A172 (cell line): ENCODE results near the gene CCDC77.

- RAMPAGE, long total RNA = no peak
These were observed 72.4 kb downstream of the IQSEC3 start for GRCh38 chr12:138746-139651.

DNA sequence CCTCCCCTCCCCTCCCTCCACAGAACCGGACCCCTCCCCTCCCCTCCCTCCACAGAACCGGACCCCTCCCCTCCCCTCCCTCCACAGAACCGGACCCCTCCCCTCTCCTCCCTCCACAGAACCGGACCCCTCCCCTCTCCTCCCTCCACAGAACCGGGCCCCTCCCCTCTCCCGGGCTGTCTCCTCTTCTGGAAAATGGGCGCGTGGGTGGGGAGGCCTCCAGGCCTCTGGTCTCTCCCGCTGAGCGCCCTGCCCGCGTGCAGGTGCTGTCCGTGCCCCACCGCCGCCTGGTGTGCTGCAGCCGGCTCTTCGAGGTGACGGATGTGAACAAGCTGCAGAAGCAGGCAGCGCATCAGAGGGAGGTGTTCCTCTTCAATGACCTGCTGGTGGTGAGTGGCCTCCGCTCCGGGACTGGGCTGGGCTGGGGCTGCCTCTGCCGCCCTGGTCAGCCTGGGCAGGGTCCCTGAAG, 50.7 kb downstream of the SLC6A12 start:
- RAMPAGE, long total RNA = no peak

- RAMPAGE, long total RNA = no peak
These were observed 39.3 kb downstream of the SLC6A12 start for GRCh38 chr12:174686-175063.

- RAMPAGE, long total RNA = no peak
These were observed 3.6 kb downstream of the SLC6A12 start for GRCh38 chr12:210270-210849.

DNA sequence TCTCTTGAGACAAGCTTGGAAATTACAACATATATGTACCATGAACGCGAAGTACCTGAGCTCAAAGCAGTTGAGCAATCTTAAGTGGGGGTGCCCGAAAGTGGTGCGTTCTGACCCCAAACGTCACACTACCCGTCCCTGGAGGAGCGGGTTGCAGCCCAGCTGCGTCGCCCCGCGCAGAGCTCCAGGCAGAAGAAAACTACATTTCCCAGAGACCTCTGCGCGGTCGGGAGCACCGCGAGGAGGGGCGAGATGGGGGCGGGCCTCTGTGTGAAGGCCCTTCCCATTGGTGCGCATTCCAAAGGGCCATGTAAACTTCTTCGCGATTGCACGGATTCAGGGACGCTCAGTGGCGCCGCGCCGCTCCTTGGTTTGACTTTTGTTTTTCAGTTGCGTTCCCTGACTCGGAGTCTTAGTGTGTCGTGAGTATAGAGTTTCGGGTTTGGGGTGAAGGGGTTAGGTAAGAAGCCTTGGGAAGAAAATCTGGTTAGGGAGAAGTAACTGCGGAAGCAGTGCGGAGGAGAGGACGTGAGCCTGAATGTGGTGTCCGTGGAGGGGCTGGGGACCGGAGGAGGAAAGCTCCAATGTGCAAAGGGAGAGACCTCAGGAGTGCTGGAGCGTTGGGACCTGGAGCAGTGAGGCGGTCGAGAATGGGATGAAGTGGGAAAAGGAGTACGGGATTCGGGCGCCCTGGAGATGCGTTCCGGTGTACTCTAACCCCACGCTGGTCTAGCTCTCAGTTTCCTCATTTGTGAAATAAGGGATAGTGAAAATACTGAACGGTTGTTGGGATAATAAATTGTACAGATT, at the start of gene CCDC77:
Gene CCDC77, plus strand, starts transcription at position 382 of the 810 bp plus-strand sequence.
- RAMPAGE, long total RNA = start-site peak on the plus strand centred at position 372 of the sequence, 24 bp wide, 33 and 69 reads in 2 replicates

GRCh38 chr12:473370-474395, 13.9 kb downstream of the B4GALNT3 start:
- RAMPAGE, long total RNA = no peak

DNA sequence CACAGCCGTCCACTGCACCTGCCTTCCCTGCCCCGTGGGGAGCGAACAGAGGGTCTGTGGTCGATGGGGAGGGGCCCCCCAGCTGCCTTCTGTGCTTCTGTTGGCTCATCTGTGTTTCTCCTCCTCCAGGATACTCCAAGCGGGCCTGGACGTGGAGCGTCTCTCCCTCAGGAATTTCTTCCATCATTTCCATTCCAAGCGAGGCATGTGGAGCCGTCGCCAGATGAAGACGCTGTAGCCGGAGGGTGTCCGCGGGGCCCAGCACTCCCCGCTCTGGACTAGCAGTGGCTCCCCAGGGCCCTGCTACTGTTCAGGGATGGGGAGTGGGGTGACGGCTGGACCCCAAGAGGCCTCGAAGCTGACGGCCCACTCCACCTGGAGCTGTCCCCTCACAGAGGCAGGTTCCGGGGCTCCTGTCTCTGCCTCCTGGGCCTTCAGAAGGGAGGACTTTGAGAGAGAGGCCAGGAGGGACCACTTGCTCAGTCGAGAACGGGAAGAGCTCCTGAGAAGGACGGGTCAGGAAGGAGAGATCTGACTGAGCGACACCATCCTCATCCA, 101.6 kb downstream of the B4GALNT3 start:
- RAMPAGE, long total RNA = no peak

GRCh38 chr12:569586-570413, 93.4 kb downstream of the NINJ2 start:
- RAMPAGE, long total RNA = no peak

DNA sequence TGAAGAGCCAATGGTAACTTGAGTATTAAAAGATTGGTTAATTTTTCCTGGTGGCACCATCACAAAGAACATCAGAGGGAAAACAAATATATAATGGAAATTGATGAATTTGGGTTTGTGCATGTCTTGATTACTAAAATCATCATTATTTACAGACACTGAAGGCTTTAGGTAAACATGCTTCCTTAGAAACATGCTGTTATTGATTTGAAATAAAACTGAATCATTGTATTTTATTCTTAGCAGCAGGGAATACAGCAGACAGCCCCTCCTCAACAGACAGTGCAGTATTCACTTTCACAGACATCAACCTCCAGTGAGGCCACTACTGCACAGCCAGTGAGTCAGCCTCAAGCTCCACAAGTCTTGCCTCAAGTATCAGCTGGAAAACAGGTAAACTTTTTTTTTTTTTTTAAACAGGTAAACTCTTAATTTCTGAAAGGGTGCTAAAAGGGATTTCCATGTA, 71.5 kb downstream of the RAD52 start:
- RAMPAGE, long total RNA = no peak

- RAMPAGE, long total RNA = no peak
These were observed 38.8 kb downstream of the RAD52 start for GRCh38 chr12:910286-911431.

- RAMPAGE, long total RNA = no peak
These were observed 33.3 kb downstream of the RAD52 start for GRCh38 chr12:915893-916890.

DNA sequence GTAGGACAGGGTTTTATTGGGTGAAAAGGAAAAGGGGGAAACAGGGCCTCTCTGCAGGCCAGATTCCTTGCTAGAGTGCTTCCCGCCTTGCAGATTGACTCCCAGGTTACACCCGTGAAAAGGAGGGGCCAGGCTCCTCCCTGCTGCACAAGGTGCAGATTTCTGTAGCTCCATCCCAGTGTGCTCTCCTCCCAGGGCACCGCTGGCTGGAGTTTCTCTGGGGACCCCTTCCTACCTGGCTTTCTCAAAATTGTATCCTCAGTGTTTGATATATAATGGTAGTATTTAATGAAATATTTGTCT, 221.6 kb downstream of the ERC1 start:
- RAMPAGE, long total RNA = no peak

GRCh38 chr12:1593224-1593624, 1.2 kb downstream of the FBXL14 start:
- RAMPAGE, long total RNA = no peak

DNA sequence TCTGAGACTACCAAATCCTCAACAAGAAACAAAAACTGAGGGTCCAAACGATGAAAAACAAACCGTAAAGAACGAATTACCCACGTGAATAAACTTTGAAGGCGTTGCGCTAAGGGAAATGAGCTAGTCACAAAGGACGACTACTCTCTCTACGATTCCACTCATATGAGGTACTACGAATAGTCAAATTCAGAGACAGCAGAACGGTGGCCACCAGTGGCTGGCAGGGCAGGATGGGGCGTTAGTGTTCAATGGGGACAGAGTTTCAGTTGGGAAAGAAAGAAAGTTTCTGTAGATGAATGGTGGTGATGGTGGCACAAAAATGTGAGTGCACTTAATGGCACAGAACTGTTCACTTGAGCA, 23.1 kb upstream of the ADIPOR2 start:
- RAMPAGE, long total RNA = no peak

DNA sequence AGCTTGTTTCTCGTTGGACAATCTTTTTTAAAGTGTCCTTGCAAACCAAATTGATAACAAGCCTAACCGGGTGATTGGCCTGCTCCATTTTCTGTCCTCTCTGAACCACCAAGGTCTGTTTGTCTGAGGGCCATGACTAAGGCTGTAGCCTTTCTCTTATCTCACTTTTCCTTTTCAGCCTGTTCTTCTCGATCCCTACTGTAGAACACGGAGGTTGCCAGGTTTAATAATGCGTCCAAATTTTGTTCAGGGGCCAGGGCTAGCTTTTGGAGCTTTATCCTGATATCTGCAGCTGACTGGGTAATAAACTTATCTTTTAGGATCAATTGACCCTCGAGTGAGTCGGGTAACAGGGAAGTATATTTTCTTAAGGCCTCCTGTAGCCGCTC, 23.2 kb downstream of the ADIPOR2 start:
- RAMPAGE, long total RNA = no peak

GRCh38 chr12:1721826-1722766, 31.2 kb downstream of the ADIPOR2 start:
- RAMPAGE, long total RNA = no peak

- RAMPAGE, long total RNA = no peak
These were observed 39.8 kb upstream of the LRTM2 start for GRCh38 chr12:1780435-1781128.

DNA sequence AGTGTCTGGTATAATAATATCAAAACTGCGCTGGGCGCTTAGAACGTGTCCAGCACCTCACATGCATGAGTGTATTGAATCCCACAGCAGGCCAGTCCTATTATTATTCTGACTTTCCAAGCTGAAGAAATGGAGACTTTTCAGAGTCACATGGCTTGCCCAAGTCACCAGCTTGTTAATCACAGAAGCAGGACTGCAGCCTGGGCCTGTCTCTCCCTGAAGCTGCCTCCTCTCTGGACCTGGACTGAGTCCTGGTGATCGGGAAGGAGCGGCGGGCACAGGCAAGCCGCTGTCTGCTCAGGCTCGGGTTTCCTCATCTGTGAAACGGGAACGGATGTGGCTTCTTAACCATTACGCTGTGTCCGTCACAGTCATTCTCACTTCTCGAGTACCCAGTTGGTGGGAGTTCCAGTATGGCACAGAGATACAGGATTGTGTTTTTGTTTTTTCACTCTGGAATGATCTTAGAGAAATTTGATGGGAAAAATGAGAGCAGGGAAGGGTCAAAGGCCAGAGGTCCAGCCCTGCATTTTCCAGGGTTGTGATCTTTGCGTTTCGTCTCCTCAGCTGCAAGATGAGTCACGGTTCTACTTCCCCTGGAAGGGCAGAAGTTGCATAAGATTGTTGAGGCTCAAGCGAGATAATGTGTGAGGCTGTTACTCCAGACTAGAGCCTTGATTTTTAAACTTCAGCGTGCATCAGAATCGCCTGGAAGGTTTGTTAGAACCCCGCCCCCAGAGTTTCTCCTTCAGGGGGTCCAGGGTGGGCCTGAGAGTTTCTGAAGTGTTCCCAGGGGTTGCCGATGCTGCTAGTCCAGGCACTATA, 7.6 kb upstream of the LRTM2 start:
- RAMPAGE, long total RNA = no peak

GRCh38 chr12:2012213-2012776, 8.0 kb upstream of the DCP1B start:
- RAMPAGE, long total RNA = no peak

DNA sequence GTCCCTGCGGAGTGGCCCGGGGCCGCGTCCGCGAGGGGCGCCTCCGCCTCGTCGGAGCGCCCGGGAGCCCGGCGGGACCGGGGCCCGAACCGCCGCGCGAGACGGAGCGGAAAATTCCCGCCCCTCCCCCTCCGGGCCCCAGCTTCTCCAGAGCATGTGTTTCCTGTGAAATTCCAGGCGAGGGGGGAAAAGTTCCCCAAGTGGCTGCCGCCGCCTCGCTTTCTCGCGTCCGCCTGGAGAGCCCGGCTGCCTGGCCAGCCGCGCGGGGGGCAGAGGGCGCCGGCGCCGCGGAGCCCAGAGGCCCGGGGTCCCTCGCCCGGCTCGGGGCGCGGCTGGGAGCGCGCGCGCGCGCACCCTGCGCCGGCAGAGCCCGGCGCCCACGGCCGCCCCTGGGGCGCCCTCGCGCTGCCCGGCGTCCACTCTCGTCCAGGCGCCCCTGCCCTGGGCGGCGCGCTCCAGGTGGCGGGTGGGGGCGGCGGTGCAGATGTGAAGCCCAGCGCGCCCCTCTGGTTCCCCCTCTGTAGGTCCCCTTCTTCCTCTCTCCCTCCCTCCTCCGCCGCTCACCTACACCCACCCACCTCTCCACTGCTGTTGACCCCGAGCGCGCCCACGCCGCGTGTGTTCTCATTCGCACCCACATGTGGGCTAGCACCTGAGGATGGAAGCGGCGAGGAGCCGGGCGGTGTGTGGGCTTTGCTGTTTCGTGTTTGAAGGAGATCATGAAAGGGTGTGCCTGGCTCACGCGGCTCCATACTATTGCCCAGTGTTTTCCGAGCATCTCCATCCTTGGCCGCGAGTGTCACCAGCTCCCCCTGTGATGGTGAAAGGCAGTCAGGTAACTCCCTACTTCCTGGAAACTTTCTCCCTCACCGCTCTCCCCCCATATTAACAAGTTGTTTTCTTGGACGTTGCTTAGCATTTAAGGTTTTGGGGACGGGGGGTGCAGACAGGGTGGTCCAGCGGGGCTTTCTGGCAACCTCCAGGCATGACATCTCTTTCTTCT, 1.2 kb downstream of the CACNA1C start:
- RAMPAGE, long total RNA = no peak